K562 (cell line): ENCODE data around the genes MMP17 and NOC4L.

- RAMPAGE, long total RNA = no peak
- RRBS = no CpG with 5 or more reads among the region's 11 CpGs
PRO-cap:
- standard = no peak
- CoPRO, capped RNA only, 2 experiments = no peak in any of the 2 experiments
- CoPRO, capped and uncapped RNA, 2 experiments = no peak in any of the 2 experiments
- CoPRO, uncapped RNA only, 2 experiments = no peak in any of the 2 experiments
CAGE:
- cytosol, long polyA plus RNA = no peak
- long polyA plus RNA = no peak
- nucleolus, long total RNA = no peak
- nucleus, long polyA plus RNA = no peak
Observed at GRCh38 chr12:130801358-130801865, 37.6 kb downstream of the STX2 start.

- RAMPAGE, long total RNA = no peak
- RRBS = no CpG with 5 or more reads among the region's 24 CpGs
PRO-cap:
- standard = no peak
- CoPRO, capped RNA only, 2 experiments = no peak in any of the 2 experiments
- CoPRO, capped and uncapped RNA, 2 experiments = no peak in any of the 2 experiments
- CoPRO, uncapped RNA only, 2 experiments = no peak in any of the 2 experiments
CAGE:
- cytosol, long polyA plus RNA = no peak
- long polyA plus RNA = no peak
- nucleolus, long total RNA = no peak
- nucleus, long polyA plus RNA = no peak
Observed at GRCh38 chr12:130916117-130916529, 37.6 kb upstream of the ADGRD1 start.

GRCh38 chr12:131014879-131015747 is 61.4 kb downstream of the ADGRD1 start:
- RAMPAGE, long total RNA = no peak
- RRBS = no CpG with 5 or more reads among the region's 11 CpGs
PRO-cap:
- standard = no peak
- CoPRO, capped RNA only, 2 experiments = no peak in any of the 2 experiments
- CoPRO, capped and uncapped RNA, 2 experiments = no peak in any of the 2 experiments
- CoPRO, uncapped RNA only, 2 experiments = no peak in any of the 2 experiments
CAGE:
- cytosol, long polyA plus RNA = no peak
- long polyA plus RNA = no peak
- nucleolus, long total RNA = no peak
- nucleus, long polyA plus RNA = no peak

- RAMPAGE, long total RNA = no peak
- RRBS = no CpG with 5 or more reads among the region's 7 CpGs
PRO-cap:
- standard = no peak
- CoPRO, capped RNA only, 2 experiments = no peak in any of the 2 experiments
- CoPRO, capped and uncapped RNA, 2 experiments = no peak in any of the 2 experiments
- CoPRO, uncapped RNA only, 2 experiments = no peak in any of the 2 experiments
CAGE:
- cytosol, long polyA plus RNA = no peak
- long polyA plus RNA = no peak
- nucleolus, long total RNA = no peak
- nucleus, long polyA plus RNA = no peak
Observed at GRCh38 chr12:131050086-131050470, 96.4 kb downstream of the ADGRD1 start.

DNA sequence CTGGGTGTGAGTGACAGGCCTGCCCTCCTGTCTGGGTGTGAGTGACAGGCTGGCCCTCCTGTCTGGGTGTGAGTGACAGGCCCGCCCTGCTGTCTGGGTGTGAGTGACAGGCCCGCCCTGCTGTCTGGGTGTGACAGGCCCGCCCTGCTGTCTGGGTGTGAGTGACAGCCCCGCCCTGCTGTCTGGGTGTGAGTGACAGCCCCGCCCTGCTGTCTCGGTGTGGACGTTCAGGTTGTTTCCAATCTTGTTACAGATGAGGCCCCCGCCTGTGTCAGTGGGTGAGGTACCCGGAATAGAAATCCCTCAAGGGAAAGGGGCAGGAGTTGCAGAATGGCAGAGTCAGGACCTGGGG is 175.6 kb downstream of the ADGRD1 start:
- RAMPAGE, long total RNA = no peak
- RRBS = no CpG with 5 or more reads among the region's 9 CpGs
PRO-cap:
- standard = no peak
- CoPRO, capped RNA only, 2 experiments = no peak in any of the 2 experiments
- CoPRO, capped and uncapped RNA, 2 experiments = no peak in any of the 2 experiments
- CoPRO, uncapped RNA only, 2 experiments = no peak in any of the 2 experiments
CAGE:
- cytosol, long polyA plus RNA = no peak
- long polyA plus RNA = no peak
- nucleolus, long total RNA = no peak
- nucleus, long polyA plus RNA = no peak

DNA sequence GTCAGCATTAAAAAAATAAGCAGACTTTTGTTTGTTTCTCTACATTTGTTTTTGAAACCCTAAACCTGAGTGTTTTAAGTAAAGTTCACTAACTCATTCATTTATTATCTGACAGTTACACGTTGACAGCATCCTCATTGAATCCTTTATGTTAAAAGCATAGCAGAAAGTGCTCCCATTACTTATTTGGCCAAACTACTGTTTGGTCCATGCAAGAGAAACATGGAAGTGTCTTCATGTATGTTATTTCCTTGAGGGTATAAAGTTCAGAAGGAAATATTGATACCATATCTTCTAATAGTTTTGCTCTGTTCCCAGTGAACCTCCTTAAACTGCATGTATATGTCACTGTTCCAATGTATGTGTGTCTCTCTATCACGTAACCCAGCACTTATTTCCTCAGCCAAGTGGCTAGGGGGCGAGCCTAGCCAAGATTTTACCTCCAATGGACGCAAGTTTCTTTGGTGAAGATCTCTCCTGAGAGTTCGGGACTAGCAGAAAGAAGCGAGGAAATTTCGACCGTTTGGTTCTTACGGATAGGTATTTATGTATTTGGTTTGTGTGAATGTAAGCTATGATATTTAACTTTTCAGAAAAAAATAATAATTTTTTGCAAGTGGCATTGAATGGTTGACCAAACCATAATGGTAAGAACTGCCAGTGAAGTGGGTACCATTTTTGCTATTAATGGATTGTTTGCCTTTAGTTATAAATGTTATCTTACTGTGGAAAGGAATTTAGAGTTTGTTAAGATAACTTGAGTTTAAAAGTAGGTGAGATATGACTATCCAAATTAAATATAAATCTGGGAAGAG is 2.4 kb downstream of the SFSWAP start:
- RAMPAGE, long total RNA = no peak
- RRBS = no CpG with 5 or more reads among the region's 9 CpGs
PRO-cap:
- standard = no peak
- CoPRO, capped RNA only, 2 experiments = no peak in any of the 2 experiments
- CoPRO, capped and uncapped RNA, 2 experiments = no peak in any of the 2 experiments
- CoPRO, uncapped RNA only, 2 experiments = no peak in any of the 2 experiments
CAGE:
- cytosol, long polyA plus RNA = no peak
- long polyA plus RNA = no peak
- nucleolus, long total RNA = no peak
- nucleus, long polyA plus RNA = no peak

GRCh38 chr12:131773502-131774512 is 54.4 kb upstream of the MMP17 start:
- RAMPAGE, long total RNA = no peak
- RRBS = no CpG with 5 or more reads among the region's 22 CpGs
PRO-cap:
- standard = no peak
- CoPRO, capped RNA only, 2 experiments = no peak in any of the 2 experiments
- CoPRO, capped and uncapped RNA, 2 experiments = no peak in any of the 2 experiments
- CoPRO, uncapped RNA only, 2 experiments = peak in 1 of 2 experiments; most common plus-strand start chr12:131774287 (in 1)
CAGE:
- cytosol, long polyA plus RNA = no peak
- long polyA plus RNA = no peak
- nucleolus, long total RNA = no peak
- nucleus, long polyA plus RNA = no peak

GRCh38 chr12:131776246-131776946 is 51.8 kb upstream of the MMP17 start:
- RAMPAGE, long total RNA = no peak
- RRBS = no CpG with 5 or more reads among the region's 16 CpGs
PRO-cap:
- standard = no peak
- CoPRO, capped RNA only, 2 experiments = no peak in any of the 2 experiments
- CoPRO, capped and uncapped RNA, 2 experiments = no peak in any of the 2 experiments
- CoPRO, uncapped RNA only, 2 experiments = no peak in any of the 2 experiments
CAGE:
- cytosol, long polyA plus RNA = no peak
- long polyA plus RNA = no peak
- nucleolus, long total RNA = no peak
- nucleus, long polyA plus RNA = no peak

- RAMPAGE, long total RNA = no peak
- RRBS = no CpG with 5 or more reads among the region's 13 CpGs
PRO-cap:
- standard = no peak
- CoPRO, capped RNA only, 2 experiments = no peak in any of the 2 experiments
- CoPRO, capped and uncapped RNA, 2 experiments = no peak in any of the 2 experiments
- CoPRO, uncapped RNA only, 2 experiments = peak in 2 of 2 experiments; most common plus-strand start chr12:131789839 (in 1); most common minus-strand start chr12:131789769 (in 2)
CAGE:
- cytosol, long polyA plus RNA = no peak
- long polyA plus RNA = no peak
- nucleolus, long total RNA = no peak
- nucleus, long polyA plus RNA = no peak
Observed at GRCh38 chr12:131789505-131790162, 38.6 kb upstream of the MMP17 start.

DNA sequence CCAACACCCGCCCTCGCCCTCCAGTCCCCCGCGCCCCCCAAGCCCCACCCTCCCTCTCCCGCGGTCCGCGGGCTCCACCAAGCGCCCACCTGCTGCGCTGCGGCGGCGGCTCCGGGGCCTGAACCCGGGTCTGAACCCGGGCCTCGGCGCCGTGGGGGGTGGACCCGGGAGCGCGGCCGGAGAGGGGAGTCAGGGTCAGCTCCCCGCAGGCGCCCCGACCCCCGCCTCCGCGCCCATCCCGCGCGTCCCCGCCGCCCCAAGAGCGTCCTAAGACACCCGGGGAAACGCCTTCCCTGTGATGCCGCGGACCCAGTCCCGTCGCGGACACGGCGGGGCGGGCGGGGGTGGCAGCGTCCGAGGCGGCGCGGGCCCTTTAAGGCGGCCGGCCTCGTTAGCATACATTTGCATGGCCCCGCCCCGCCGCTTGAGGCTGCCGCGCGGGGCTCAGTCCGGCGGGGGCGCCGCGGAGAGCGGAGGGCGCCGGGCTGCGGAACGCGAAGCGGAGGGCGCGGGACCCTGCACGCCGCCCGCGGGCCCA is at the start of gene MMP17:
Gene MMP17, plus strand, starts transcription at position 447 of the 538 bp plus-strand sequence.
- RAMPAGE, long total RNA = no peak
- RRBS = 1% methylated on average over 22 of the region's 78 CpGs
PRO-cap:
- standard = bidirectional peak, plus-strand start at position 447 of the sequence, minus-strand start at position 264 of the sequence
- CoPRO, capped RNA only, 2 experiments = peak in 2 of 2 experiments; most common plus-strand start position 447 of the sequence (in 2); most common minus-strand start position 132 of the sequence (in 1)
- CoPRO, capped and uncapped RNA, 2 experiments = no peak in any of the 2 experiments
- CoPRO, uncapped RNA only, 2 experiments = peak in 1 of 2 experiments; most common plus-strand start position 480 of the sequence (in 1); most common minus-strand start position 326 of the sequence (in 1)
CAGE:
- cytosol, long polyA plus RNA = start-site peak on the plus strand centred at position 465 of the sequence, 51 bp wide, 123 and 31 reads in 2 replicates
- long polyA plus RNA = start-site peak on the plus strand centred at position 470 of the sequence, 83 bp wide, 36 and 29 reads in 2 replicates
- nucleolus, long total RNA = no peak
- nucleus, long polyA plus RNA = start-site peak on the plus strand centred at position 466 of the sequence, 92 bp wide, 248 and 115 reads in 2 replicates

DNA sequence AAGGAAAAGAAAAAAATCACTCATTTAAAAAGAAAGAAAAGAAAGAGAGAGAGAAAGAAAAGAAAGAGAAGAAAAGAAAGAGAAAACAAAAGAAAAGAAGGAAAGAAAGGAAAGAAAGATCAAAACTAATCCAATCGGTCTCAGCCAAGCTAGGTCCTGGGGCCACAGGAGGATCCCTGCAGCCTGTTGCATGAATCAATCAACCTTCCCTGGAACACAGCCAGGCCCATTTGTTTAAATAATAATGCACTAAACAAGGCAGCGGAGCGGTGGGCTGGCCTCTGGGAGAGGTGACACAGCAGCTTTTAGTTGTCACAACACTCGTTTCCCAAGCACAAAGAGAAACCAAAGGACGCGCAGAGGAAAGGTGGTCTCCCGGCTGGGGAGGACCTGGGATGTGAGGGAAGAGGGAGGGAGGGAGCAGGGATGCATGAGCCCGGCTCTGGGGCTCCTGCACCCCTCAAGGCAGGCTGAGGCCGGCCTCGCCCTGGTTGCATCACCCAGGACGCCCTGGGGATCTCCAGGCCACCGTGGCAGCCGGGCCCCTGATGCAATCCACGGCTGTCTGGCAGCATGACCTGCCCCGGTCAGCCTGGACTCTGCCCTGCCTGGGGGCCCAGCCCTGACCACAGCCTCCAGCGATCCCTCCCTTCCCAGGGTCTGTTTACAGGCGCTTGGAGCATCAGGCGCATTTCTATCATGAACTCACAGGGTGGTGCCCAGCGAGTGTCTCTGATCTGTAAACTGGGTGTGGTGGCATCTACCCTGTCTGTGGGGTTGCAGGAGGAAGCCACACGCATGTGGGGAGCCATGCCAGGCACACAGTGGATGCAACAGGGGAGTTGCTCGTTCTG is 32.4 kb downstream of the MMP17 start:
- RAMPAGE, long total RNA = no peak
- RRBS = 14% methylated on average over 8 of the region's 21 CpGs
PRO-cap:
- standard = unidirectional peak, plus-strand start at position 264 of the sequence; unidirectional peak, plus-strand start at position 337 of the sequence
- CoPRO, capped RNA only, 2 experiments = peak in 1 of 2 experiments; most common plus-strand start position 132 of the sequence (in 1); most common minus-strand start position 188 of the sequence (in 1)
- CoPRO, capped and uncapped RNA, 2 experiments = no peak in any of the 2 experiments
- CoPRO, uncapped RNA only, 2 experiments = no peak in any of the 2 experiments
CAGE:
- cytosol, long polyA plus RNA = no peak
- long polyA plus RNA = no peak
- nucleolus, long total RNA = no peak
- nucleus, long polyA plus RNA = no peak

DNA sequence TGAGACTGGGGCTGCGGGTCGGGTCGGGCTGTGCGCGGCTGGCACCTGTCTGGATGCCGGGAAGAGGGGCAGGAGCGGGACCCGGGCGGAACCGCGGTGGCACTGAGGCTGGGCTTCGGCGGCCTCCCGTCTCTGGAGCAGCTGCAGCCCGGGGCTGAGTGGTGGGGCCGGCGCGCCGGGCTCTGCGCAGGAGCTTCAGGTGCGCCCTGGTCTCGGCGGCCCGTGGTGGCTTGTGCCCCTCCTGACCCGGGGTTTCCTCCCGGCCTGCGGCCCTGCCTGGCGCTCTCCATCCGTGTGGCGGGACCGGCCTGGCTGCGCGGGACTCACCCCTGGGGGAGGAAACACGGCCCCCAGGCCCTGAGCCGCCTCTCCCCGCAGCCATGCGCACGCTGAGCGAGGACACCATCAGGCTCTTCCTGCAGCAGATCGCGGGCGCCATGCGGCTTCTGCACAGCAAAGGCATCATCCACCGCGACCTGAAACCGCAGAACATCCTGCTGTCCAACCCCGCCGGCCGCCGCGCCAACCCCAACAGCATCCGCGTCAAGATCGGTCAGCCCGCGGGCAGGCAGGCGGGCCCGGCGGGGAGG is 13.9 kb downstream of the ULK1 start:
- RAMPAGE, long total RNA = no peak
- RRBS = 96% methylated on average over 32 of the region's 59 CpGs
PRO-cap:
- standard = no peak
- CoPRO, capped RNA only, 2 experiments = no peak in any of the 2 experiments
- CoPRO, capped and uncapped RNA, 2 experiments = no peak in any of the 2 experiments
- CoPRO, uncapped RNA only, 2 experiments = no peak in any of the 2 experiments
CAGE:
- cytosol, long polyA plus RNA = no peak
- long polyA plus RNA = no peak
- nucleolus, long total RNA = no peak
- nucleus, long polyA plus RNA = no peak

DNA sequence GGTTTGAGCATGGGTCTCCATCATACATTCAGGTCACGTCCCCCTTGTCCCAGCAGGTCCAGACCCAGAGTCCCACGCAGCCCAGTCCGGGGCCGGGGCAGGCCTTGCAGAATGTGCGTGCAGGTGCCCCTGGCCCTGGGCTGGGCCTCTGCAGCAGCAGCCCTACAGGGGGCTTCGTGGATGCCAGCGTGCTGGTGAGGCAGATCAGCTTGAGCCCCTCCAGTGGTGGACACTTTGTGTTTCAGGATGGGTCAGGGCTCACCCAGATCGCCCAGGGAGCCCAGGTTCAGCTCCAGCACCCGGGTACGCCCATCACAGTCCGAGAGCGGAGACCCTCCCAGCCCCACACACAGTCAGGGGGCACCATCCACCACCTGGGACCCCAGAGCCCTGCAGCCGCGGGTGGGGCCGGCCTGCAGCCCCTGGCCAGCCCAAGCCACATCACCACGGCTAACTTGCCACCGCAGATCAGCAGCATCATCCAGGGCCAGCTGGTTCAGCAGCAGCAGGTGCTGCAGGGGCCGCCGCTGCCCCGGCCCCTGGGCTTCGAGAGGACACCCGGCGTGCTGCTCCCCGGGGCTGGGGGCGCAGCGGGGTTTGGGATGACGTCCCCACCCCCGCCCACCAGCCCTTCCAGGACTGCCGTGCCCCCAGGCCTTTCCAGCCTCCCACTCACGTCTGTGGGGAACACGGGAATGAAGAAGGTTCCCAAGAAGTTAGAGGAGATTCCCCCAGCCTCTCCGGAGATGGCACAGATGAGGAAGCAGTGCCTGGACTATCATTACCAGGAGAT is 11.4 kb downstream of the EP400 start:
- RAMPAGE, long total RNA = no peak
- RRBS = no CpG with 5 or more reads among the region's 32 CpGs
PRO-cap:
- standard = no peak
- CoPRO, capped RNA only, 2 experiments = no peak in any of the 2 experiments
- CoPRO, capped and uncapped RNA, 2 experiments = no peak in any of the 2 experiments
- CoPRO, uncapped RNA only, 2 experiments = no peak in any of the 2 experiments
CAGE:
- cytosol, long polyA plus RNA = no peak
- long polyA plus RNA = no peak
- nucleolus, long total RNA = no peak
- nucleus, long polyA plus RNA = no peak

DNA sequence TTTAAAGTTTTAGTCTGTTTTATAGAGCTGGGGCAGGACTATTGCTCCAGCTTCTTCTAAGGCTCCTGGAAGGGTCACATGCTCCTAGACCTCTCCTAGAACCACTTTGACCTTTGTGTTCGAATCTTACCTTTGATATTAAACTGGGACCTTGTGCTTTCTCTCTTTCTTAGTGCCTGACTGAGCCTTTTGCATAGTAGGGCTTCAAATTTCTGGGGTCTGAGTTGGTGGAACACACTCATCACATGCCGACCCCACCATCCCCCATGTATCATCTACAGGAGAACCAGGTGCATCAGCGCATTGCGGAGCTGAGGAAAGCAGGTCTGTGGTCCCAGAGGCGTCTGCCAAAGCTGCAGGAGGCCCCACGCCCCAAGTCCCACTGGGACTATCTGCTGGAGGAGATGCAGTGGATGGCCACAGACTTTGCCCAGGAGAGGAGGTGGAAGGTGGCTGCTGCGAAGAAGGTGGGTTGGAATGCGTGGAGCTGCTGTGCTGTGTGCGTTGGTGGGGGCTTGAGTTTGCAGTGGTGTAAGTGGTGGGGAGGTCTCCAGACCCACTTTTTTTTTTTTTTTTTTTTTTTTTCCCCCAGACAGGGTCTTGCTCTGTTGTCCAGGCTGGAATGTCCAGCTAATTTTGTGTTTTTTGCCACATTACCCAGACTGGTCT is 37.8 kb downstream of the EP400 start:
- RAMPAGE, long total RNA = no peak
- RRBS = no CpG with 5 or more reads among the region's 9 CpGs
PRO-cap:
- standard = no peak
- CoPRO, capped RNA only, 2 experiments = no peak in any of the 2 experiments
- CoPRO, capped and uncapped RNA, 2 experiments = no peak in any of the 2 experiments
- CoPRO, uncapped RNA only, 2 experiments = peak in 1 of 2 experiments; most common plus-strand start position 237 of the sequence (in 1)
CAGE:
- cytosol, long polyA plus RNA = no peak
- long polyA plus RNA = no peak
- nucleolus, long total RNA = no peak
- nucleus, long polyA plus RNA = no peak

DNA sequence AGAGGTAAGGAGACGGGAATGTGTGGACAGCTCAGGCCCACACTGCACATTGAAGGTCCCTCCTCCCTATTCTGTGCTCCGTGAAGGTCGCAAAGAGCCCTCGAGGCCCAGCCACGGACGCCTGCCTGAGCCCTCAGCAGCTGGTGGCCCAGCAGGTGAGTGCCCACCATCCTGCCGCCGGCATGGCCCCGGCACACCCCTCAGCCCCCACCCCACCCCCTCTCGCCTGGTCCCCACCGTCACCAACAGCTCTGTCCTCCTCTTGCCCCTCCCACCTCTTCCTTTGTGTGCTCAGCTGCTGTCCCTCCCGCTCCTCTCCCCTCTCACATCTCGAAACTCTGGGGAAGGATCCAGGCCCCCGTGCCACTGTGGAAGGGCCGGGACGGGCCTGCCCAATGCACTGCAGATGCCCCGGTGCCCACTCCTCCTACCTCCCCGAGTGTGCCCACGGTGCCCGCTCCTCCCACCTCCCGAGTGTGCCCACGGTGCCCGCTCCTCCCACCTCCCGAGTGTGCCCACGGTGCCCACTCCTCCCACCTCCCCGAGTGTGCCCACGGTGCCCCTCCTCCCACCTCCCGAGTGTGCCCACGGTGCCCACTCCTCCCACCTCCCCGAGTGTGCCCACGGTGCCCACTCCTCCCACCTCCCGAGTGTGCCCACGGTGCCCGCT is 9.8 kb downstream of the DDX51 start:
- RAMPAGE, long total RNA = no peak
- RRBS = 36% methylated on average over 2 of the region's 34 CpGs
PRO-cap:
- standard = no peak
- CoPRO, capped RNA only, 2 experiments = no peak in any of the 2 experiments
- CoPRO, capped and uncapped RNA, 2 experiments = no peak in any of the 2 experiments
- CoPRO, uncapped RNA only, 2 experiments = no peak in any of the 2 experiments
CAGE:
- cytosol, long polyA plus RNA = no peak
- long polyA plus RNA = no peak
- nucleolus, long total RNA = no peak
- nucleus, long polyA plus RNA = no peak

- RAMPAGE, long total RNA = no peak
- RRBS = 1% methylated on average over 24 of the region's 87 CpGs
PRO-cap:
- standard = bidirectional peak, plus-strand start at chr12:132144467, minus-strand start at chr12:132144319
- CoPRO, capped RNA only, 2 experiments = peak in 2 of 2 experiments; most common plus-strand start chr12:132144467 (in 2); most common minus-strand start chr12:132144312 (in 2)
- CoPRO, capped and uncapped RNA, 2 experiments = peak in 2 of 2 experiments; most common plus-strand start chr12:132144457 (in 1); most common minus-strand start chr12:132144312 (in 1)
- CoPRO, uncapped RNA only, 2 experiments = peak in 1 of 2 experiments; most common plus-strand start chr12:132144481 (in 1); most common minus-strand start chr12:132144312 (in 1)
CAGE:
- cytosol, long polyA plus RNA = start-site peak on the plus strand at chr12:132144456-132144491, 744 and 408 reads in 2 replicates
- long polyA plus RNA = no peak
- nucleolus, long total RNA = no peak
- nucleus, long polyA plus RNA = no peak
Observed at GRCh38 chr12:132144191-132144783, at the start of gene NOC4L. Gene NOC4L (plus strand): TSS chr12:132144457.

DNA sequence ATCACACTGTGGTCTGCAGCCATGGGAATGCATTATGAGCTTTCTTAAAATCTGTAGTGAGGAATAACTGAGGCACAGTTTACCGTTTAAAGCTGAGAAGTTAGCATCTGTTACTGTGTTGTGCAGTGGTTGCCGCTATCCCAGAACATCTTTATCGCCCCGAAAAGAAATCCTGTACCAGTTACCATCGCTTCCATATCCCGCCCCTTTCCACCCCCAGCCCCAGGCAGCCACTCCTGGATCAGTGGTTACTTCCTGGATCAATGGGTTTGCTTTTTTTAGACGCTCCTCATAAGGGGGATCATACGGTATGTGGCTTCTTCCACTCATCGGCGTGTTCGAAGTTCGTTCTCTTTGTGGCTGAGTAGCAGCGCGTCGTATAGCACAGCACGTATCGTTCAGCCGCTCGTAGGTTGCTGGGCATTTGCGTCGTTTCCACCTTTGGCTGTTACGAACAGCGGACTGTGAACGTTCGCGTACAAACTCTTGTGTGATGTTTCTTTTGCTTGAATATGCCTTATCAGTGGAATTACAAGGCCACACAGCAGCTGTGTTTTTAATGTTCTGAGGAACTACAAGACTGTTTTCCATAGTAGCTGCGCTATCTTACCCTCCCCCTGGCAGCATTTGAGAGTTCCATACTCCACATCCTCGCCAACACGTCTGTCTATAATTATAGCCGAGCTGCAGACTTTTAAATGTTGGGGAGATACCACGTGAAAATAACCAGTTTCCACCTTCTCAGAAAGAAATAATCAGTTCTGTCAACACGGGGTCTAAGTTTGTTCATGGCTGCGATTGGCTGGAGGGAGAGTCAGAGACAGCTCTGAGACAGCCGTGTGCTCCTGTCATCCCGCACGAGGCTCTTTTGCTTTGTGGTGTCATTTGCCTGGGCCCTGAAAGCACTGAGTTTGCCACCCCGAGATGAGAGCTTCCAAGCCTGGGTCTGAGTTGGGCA is 2.0 kb downstream of the NOC4L start:
- RAMPAGE, long total RNA = no peak
- RRBS = no CpG with 5 or more reads among the region's 37 CpGs
PRO-cap:
- standard = no peak
- CoPRO, capped RNA only, 2 experiments = no peak in any of the 2 experiments
- CoPRO, capped and uncapped RNA, 2 experiments = no peak in any of the 2 experiments
- CoPRO, uncapped RNA only, 2 experiments = no peak in any of the 2 experiments
CAGE:
- cytosol, long polyA plus RNA = no peak
- long polyA plus RNA = no peak
- nucleolus, long total RNA = no peak
- nucleus, long polyA plus RNA = no peak

DNA sequence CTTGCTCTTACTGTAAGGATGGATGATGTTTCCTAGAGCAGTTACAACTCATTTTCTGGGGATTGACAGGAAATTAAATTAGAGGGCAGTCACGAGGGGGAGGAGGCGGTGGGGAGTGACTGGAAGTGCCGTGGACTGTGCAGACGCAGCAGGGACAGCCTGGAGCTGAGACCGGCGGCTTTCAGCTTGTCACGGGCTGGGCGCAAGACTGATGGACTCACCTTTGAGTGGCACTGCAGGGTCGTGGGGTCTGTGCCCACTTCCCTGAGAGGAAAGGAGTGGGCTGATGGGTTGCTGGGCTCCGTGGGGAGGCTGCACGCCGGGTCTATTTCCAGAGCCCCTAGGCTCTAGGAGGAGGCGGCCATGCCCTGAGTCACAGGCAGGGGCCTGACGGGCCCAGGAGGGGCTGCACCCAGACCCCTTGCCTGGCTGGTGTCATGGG is 32.9 kb downstream of the NOC4L start:
- RAMPAGE, long total RNA = no peak
- RRBS = no CpG with 5 or more reads among the region's 14 CpGs
PRO-cap:
- standard = no peak
- CoPRO, capped RNA only, 2 experiments = no peak in any of the 2 experiments
- CoPRO, capped and uncapped RNA, 2 experiments = no peak in any of the 2 experiments
- CoPRO, uncapped RNA only, 2 experiments = no peak in any of the 2 experiments
CAGE:
- cytosol, long polyA plus RNA = no peak
- long polyA plus RNA = no peak
- nucleolus, long total RNA = no peak
- nucleus, long polyA plus RNA = no peak